Measurements from ENCODE around the gene RAB3C.

DNA sequence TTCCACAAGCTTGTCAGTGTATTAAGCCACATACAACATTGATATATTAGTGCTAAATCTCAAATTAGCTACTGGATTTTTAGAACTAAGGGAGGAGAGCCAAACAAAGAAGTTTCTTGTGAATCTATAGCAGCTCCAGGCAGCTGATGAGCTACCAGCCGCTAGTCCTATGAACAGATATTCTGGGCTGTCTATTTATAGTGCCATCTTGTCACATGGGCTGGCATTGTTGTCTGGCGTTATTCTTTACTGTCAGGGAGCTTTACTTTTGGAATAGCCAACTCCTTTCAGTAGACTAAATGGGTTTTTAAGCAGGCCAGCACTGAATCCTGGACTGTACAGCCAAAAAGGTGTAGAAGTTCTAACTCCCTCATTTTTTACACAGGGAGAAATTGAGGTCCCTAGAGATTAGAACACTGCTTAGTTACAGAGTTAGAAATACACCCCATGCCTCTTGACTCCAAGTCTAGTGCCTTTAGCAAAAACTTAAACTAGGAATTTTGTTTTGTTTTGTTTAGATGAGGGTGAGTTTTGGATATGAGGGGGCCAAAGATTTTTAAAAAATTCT lies 171.4 kb upstream of the ACTBL2 start:
- PRO-cap: no peak

DNA sequence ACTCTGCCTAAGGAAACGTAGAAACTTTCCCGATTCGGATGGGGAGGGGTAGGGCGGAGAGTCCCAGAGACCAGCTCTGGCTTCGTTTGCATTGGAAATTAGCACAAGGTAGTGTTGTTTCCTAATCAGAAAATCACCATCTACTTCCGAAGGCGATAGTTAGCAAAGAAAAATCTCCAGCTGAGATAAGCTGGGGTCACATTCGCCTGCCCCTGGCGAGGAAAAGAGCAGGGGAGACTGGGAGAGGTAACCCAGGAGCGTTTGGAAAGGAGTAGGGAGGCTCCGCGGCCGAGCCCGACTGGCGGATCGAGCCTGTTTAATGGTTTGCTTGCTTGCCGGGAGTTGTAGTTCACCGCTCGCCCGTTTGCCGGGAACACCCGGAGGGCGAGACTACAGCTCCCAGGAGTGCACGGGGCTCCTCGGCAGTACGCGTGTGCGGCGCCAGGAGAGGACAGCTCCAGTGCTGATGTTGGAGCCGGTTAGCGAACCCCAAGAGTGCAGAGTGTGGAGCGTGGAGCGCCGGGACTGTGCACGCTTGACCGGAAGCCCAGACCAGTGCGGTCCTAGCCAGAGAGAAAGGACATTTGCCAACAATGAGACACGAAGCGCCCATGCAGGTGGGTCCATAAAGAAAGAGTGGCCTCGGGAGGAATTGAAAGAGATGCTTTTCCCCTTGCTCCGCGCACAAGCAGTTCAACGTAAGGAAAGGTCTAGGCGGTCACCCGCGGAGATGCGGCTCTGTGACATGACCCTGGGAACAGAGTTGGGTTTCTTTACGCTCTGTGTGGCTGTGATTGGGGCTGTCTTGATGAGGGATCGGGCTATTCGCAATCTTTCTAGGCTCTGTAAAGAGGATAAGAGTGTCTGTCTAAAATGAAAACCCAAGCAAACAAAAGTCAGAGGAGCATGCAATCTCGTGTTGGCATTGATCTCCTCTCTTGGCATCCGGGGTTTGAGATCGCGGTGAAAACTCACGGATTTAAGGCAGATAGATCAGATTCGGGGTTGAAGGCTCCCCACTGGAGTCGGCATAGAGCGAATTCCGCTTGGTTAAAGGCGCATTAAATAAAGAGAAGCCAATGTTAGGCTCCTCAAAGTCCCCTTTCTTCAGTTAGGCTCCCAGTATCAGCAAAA lies at the start of gene RAB3C:
TSS of gene RAB3C (plus strand) at position 460 of the 1,134 bp plus-strand sequence.
- PRO-cap: bidirectional peak, plus-strand start at position 500 of the sequence, minus-strand start at position 263 of the sequence

GRCh38 chr5:58629660-58630154 lies 46.8 kb downstream of the RAB3C start:
- PRO-cap: no peak

DNA sequence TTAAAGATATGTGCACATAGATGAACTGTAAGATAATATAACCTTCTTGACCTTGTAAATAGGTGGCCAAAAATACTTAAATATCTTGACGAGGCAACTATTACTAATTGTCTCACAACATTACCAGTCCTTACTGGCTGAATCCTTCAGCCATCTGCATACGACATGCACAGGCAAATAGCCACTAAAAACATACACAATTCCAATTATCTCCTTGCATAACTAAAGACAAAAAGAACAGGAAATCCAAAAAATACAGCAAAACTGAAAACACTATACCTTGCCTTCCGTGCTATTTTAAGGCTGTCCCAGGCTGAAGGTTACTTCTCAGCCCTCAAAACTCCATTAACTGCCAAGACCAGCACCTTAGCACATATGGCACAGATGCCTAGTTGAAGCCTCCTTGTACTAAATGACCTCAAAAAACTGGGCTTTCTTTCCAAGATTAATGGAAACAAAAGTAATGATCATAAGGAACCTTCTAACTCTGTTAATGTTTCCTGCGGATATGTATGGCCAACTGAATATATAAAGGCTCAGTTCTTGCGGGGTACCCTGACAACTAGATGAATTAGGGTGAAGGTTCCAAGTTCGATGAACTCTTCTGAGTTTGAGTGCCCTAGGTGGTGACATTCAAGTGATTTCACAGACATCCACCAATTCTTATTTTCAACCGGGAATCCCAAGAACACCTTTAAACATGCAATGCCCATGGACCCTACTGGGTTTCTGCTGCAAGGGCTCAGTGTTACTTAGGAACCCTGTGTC lies 455.2 kb downstream of the RAB3C start:
- PRO-cap: unidirectional peak, plus-strand start at position 539 of the sequence

DNA sequence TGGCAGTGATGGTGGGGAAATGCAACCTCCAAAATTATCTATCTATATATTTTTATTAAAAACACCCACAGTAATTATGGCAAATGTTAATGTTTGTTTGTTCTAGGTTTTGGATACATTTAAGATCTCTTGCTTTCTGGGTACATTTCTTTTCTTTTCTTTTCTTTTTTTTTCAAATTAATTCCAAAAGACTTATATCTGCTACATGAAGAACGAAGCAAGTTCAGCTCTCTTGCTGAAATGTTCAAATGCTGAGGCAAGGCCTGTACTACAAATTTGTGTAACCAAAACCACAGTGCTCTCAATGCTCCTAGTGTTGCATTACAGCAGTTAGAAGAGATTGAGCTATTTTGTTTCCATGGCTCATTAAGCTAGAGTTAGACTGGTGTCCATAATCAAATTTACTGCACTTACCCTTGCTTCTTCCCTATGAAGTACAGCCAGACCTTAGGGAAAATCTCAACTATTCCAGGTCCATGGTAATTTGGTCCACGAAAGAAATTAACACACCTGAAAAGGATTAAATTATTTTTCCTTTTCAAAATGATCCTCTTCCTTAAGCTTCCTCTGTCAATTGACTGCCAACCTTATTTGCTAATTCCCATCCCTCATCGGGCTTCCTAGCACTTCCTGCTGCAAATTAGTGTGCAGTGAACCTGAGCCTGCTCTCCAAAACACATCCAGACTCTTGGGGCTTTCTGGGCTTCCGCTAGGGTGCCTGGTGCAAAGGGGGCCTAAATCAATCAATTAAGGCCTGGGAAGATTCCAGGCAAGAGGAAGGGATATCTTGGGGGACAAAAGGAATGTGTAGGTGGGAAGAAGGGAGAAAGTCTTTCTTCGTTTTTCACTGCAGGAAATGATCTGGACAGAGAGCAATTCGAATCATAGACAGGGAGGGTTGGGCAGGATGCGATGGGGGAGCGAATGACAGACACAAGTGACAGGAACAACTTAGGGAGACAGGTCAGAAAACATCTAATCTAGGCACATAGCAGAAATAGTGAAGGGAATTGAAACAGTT lies 542.3 kb downstream of the RAB3C start:
- PRO-cap: unidirectional peak, minus-strand start at position 249 of the sequence

GRCh38 chr5:59331199-59331687 lies 562.3 kb downstream of the PDE4D start:
- PRO-cap: no peak

- PRO-cap: no peak
Measured at GRCh38 chr5:59346141-59346729, 547.3 kb downstream of the PDE4D start.

- PRO-cap: no peak
Measured at GRCh38 chr5:59357549-59358115, 535.9 kb downstream of the PDE4D start.

DNA sequence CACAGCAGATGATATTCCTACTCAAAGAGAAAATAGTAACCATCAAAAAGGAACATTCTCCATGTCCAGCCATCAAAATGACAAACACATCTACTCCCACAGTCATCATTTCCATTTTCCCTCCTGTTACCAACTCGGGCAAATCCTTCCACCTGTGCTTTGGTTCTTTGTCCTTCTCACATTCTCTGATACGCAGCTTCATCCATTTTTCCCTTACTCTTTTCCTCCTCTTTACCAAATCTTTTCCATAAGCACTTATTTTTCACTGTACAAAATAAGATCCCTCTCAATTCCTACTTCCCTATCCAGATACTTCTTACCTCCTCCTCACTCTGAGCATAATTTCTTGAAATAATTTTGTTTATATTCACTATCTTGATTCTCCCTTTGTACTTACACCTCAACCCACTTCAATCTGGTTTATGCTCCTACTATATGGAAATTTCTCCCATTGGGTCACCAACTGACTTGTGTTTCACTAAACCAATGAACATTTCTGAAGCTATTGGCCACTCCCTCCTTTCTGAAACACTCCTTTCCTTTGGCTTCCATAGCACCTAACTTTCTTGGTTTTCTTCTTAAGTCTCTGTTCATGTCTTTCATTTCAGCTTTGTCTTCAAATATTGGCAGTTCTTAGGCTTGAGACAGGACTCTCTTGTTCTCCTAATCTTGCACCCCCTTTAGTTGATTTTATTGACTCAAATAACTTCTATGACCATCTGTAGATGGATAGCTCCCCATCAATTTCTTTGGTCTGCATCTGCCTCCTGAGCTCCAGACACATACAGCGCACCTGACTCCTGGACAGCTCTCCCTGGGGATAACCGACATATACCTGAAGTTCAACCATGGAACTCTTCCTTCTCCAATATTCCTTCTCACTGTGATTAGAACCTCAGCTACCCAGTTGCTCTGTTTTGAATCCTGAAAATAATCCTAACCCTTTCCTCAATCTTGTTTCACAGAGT lies 442.6 kb downstream of the PDE4D start:
- PRO-cap: no peak

GRCh38 chr5:59465057-59465769 lies 428.3 kb downstream of the PDE4D start:
- PRO-cap: no peak

DNA sequence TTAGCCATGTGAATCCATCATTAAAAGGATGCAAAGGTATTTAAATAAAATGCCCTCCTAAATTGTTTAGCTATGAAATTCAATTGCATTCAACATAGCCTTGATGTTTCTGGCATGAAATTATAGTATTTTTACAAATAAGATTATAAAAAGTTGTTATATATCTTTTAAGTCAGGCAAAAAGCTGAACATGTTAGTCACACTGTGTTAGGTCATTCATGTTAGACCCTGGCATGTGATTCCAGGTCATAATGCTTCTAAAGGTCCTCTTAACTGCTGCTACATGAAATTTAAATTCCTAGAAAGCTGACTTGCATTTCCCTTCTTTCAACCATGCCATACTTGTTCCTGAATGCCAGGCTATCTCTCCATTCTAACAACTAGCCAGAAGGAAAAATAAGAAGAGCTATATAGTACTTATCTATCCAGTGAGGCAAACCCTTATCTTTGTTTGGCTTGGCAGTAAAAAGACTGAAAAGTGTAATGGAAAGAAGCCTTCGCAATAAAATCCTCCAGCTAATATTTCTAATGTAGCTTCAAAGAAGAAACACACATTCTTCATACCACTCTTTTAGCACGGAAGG lies 310.4 kb downstream of the PDE4D start:
- PRO-cap: no peak

DNA sequence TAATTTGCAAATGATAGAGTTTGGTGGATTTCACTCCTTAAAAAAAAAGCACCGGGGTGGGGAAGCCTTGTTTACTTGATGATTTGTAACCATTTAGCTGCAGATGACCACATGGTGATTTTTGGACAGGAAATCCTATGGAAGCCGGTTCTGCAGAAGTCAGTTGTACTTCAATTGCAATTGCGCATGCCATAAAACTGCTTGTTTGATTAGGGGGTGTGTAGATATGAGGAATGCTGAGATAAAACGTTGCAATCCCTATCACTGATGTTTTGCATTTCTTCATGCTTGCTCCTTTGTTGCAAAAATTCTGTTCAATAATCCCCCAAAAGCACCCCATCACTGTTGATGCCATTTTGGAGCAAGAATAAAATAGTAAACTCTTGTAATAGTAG lies 305.6 kb downstream of the PDE4D start:
- PRO-cap: bidirectional peak, plus-strand start at position 239 of the sequence, minus-strand start at position 165 of the sequence

GRCh38 chr5:59622612-59623138 lies 270.9 kb downstream of the PDE4D start:
- PRO-cap: no peak

GRCh38 chr5:59756295-59756934 lies 137.1 kb downstream of the PDE4D start:
- PRO-cap: no peak

GRCh38 chr5:59764422-59764843 lies 129.1 kb downstream of the PDE4D start:
- PRO-cap: no peak

DNA sequence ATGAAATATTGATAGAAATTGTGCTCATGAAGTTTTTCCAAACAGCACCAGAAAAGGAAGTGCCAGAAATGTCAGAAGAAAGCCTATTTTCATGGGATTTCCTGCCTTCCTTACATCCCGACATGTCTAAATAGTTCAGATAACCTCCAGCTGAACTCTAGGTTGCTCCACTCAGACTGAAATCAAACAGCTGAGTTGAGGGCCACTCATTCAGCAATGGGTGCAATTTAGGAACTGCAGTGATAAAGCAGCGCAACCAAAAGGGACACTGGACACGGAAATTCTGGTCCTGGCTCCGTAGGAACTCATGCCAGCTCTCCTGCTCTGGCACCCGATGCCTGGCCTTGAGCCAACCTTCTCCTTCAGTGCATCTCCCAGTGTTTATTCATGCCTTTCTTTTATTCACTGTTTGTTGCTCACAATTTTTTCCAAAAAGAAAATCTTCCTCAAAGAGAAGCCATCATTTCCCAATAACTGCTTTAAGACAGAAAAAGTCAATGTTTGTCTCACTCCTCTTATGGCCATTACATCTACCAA lies 127.1 kb downstream of the PDE4D start:
- PRO-cap: bidirectional peak, plus-strand start at position 255 of the sequence, minus-strand start at position 285 of the sequence

GRCh38 chr5:60944546-60944888 lies 353 bp downstream of the ERCC8 start:
- PRO-cap: no peak

GRCh38 chr5:61070450-61071010 lies 91.7 kb downstream of the SMIM15 start:
- PRO-cap: no peak

GRCh38 chr5:61162739-61163151 lies 477 bp upstream of the SMIM15 start:
- PRO-cap: no peak

DNA sequence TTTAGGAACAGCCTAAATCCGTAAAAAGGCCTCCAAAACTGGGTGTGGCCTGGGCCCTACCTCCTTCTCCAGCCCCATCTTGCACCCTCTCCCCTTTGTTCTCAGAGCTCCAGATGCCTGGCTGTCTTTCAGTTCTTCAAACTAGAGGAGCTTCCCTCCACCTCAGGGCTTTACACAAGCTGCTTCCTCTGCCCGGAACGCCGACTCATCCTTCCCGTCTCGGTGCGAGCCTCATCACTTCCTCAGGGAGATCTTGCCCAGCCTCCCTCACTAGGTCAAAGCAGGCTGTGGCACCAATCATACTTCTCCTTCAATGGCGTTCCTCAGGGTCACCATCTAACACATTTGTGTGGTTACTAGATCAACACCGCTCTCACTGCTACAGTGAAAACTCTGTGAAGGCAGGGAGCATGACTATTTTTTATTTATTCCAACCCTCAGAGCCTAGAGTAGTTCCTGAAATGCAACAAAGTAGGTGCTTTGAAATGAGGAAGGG lies 56.2 kb upstream of the ZSWIM6 start:
- PRO-cap: no peak

All from bronchus (tissue), 1 donor.